Panc1 (cell line): ENCODE measurements around the gene TMA16.

GRCh38 chr4:158936207-158936657 is 98.8 kb downstream of the C4orf45 start:
- RRBS, 2 experiments: no CpG with 5 or more reads among the region's 6 CpGs

DNA sequence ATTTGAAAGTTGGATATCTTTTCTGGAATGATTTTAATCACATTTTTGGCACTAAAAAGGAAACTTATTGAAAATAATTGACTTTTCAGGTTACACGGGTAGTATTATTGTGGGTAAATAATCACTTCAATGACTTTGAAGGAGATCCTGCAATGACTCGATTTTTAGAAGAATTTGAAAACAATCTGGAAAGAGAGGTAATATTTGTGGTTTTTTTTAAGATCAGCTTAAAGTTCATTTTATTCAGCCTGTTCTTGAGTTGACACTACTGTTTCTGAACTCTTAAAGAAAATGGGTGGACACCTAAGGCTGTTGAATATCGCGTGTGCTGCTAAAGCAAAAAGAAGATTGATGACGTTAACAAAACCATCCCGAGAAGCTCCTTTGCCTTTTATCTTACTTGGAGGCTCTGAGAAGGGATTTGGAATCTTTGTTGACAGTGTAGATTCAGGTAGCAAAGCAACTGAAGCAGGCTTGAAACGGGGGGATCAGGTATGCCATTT is 228.5 kb downstream of the RAPGEF2 start:
- RRBS, 2 experiments: no CpG with 5 or more reads among the region's 7 CpGs

DNA sequence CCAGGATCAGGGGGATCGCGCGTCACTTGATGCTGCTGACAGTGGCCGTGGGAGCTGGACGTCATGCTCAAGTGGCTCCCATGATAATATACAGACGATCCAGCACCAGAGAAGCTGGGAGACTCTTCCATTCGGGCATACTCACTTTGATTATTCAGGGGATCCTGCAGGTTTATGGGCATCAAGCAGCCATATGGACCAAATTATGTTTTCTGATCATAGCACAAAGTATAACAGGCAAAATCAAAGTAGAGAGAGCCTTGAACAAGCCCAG is 250.6 kb downstream of the RAPGEF2 start:
- RRBS, 2 experiments: no CpG with 5 or more reads among the region's 7 CpGs

DNA sequence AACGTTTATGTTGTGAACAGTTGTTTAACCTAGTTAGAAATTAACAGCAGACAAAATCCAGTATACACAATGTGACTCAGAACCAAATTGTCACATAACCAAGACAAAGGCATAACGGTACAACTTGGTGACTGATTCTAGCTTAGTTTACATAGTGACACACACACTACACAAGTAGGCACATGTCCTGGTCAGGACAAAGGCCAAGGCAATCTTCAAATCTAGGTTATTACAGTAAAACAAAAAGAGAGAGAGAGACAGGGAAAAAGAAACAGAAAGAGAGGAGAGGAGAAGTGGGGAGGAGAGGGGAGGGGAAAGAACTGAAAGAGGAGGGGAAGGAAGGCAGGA is 482.6 kb downstream of the NAF1 start:
- RRBS, 2 experiments: no CpG with 5 or more reads among the region's 2 CpGs

- RRBS, 2 experiments: no CpG with 5 or more reads among the region's 3 CpGs
Measured at GRCh38 chr4:163164502-163164978, 2.1 kb downstream of the NAF1 start.

GRCh38 chr4:163185939-163186396 is 19.3 kb upstream of the NAF1 start:
- RRBS, 2 experiments: no CpG with 5 or more reads among the region's 3 CpGs

DNA sequence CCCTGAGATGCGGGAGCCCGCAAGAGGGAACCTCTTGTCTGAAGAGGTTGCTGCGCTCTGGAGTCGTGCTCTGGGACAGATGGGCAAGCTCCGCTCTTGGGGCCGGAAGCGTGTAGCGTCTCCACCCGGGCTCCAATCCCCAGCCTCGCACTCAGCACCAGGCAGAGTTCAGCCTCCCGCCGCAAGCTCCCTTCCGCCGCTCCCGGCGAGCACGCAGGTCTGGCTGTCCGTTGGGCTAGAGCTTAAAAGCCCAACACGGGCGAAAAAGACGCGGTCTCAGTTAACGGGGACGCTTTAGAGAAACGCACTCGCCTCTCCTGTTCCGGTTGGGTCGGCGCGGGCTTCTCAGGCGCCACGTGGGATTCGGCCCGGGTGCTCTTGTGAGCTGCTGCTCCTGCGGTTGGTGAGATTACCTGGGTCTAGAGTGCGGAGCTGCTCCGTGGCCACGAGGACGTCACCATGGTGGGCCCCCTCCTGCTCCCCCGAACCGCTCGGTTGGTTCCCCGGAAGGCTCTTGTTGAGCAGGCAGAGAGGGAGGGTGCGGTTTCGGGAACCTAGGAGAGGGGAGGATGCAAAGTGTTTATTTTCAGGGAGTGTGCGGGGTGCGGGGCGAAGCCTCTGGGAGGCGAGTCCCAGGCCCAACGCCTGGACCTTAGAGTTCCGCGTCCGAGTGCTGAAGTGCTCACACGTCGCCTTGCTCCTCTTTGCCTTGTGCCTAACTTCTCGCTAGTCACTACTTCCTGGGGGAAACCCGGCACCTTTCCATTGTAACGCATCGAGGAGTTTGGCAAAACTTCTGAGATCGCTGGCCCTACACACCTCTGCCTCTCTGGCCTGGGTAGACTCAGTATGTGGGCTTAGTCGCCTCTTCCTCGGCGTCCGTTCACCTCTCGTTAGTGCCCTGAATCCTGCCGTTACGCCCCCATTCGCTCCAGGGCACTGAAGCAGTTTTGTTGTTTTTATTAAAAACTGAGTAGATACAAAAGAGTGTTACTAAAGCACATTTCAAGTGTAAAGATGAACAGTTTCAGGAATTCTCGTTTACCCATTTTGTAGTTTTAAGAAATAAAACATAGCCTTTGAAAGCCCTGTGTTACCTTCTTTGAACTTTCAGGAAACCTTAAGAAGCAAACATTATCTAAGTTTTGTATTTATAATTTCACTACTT is at the start of gene TMA16:
Gene TMA16, plus strand, starts transcription at position 348 of the 1,168 bp plus-strand sequence.
- RRBS, 2 experiments: 1 to 4% methylated on average over 15 to 21 of the region's 69 CpGs

DNA sequence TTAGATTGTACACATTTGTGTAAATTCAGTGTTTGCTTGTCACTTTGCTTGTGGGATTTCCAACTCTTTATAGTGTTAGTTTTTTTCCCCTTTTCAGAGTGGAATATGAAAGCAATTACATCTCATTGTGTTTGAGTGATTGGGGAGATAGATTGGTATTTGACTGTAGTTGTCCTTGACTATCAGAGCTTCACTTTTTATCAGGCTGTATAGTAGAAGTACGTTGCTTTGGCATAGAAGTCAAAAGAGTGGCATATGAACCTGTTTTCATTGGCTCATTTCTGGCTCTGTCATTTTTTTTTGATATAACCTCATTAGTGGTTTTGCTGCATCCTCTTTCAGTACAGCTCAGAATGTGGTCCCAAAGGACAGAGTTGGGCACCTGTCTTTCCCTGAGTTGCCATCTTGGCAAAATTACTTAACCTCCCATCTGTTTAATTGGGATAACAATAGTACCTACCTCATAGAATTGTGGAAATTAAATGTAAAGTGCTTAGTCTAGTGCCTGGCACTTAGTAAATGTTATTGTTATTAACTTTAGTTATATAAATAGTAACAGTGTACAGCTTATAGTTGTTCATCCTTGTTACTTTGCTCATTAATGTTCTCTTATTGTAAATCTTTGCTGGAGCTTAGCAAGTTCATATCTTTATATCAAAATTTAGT is 1.5 kb downstream of the TMA16 start:
- RRBS, 2 experiments: no CpG with 5 or more reads among the region's 1 CpG

DNA sequence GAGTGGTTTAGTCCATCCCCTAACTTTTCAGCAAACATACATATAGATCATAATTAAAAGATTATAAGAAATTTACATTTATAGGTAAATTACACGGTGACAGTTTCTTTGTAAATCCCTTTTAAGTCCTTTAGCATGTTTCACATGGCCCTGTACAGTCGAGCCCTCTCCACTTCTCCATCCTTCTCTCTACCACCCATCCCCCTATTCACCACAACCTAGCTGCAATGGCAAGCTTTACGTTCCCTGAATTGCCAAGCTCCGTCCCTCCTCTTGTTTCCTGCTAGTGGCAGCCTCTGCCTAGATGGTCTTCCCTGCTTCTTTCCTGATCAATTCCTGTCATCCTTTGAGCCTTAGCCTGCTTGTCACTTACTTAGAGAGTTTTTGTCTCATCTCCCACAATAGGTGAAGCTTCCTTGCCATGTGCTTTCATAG is 116.2 kb downstream of the TMA16 start:
- RRBS, 2 experiments: no CpG with 5 or more reads among the region's 4 CpGs

DNA sequence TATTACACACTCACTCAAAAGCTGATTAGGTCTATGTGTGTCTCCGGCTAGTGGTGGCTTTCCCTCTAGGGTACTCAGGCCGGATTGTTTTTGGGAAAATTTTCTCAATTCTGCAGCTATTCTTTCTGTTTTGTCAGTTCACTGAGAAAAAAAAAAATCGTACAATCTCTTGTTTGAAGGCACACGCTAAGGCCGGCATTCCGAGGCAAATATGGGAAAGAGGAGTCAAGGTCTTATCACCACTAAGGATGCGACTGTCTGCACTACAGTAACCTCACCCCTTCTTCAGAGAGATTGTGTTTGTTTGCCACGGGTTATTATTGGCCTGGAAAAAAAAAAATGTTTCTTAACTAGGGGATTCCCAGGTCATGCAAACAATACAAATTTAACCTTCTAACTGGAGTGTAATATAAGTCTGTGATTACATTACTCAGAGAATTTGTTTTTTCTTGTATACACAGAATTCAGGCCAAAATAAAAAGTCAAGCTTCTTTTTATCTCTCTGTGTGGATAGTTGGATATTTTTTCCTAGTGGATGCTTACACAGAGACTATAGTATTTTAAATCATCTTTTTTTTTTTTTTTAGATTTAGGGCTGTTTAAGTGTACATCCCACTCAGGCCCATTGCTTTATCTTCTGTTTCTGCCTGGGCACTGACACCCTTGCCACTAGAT is 168.3 kb downstream of the TMA16 start:
- RRBS, 2 experiments: 45 to 73% methylated on average over 2 of the region's 8 CpGs

- RRBS, 2 experiments: no CpG with 5 or more reads among the region's 9 CpGs
Measured at GRCh38 chr4:165208817-165209384, 1.5 kb downstream of the KLHL2 start.

- RRBS, 2 experiments: no CpG with 5 or more reads among the region's 7 CpGs
Measured at GRCh38 chr4:165332009-165332875, 4.8 kb downstream of the MSMO1 start.

DNA sequence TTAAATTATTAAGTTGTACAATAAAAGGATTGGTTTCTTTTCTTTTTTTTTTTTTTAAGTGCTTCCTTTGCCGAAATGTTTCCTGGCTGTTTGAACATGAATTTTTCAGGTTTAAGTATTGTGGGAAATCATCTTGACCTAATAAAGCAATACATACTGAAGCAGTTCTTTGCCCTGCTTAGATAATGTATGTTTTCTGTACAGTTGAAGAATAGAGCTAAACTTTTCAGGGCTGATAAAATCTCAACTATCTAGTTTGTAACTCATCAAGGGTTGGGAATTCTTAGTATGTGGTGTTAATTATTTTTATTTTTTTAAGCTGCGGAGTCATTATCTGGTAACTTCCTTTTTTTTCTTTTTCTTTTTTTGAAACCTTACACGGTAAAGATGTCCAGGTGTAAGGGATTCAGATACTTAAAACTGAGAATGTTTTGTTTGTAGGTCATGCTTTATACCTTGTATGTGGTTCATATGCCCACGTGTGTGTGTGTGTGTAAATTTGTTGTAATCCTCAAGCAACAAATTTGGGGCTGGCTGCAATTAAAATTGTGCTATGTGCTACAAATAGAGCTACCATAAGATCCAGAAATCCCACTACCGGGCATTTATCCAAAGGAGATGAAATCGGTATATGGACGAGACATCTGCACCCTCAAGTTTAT is 15.8 kb downstream of the MSMO1 start:
- RRBS, 2 experiments: no CpG with 5 or more reads among the region's 7 CpGs

DNA sequence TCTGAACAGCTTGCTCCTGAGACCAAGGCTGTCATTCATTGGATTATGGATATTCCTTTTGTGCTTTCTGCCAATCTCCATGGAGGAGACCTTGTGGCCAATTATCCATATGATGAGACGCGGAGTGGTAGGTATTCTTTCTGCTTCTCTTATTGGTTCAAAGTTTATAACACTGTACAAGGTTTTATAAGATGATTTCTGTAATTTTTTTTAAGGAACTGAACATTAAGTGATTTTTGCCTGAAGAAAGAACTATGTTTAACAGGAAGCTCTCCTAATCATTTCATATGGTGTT is 103.4 kb downstream of the CPE start:
- RRBS, 2 experiments: no CpG with 5 or more reads among the region's 2 CpGs

GRCh38 chr4:165872141-165873011 is 661 bp upstream of the TLL1 start:
- RRBS, 2 experiments: no CpG with 5 or more reads among the region's 21 CpGs

DNA sequence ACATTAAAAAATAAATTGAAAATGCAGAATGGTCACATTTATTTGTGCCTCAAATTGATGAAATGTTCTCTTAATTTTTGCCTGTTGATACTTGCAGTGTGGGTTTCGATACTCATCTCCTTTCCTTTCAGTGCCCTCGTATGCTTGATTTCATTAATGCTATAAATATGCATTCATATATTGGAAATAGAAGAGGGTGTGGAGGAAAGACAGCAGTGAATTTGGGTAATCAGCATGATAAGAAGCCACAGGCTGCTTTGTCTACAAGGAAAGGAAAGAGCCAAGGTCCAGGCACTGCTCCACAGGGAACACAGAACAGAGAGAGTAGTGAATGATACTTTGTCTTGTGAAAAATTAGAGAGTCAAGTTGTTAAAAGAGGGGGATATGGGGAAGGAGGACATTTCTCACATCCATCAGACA is 999 bp upstream of the DDX60 start:
- RRBS, 2 experiments: no CpG with 5 or more reads among the region's 2 CpGs

GRCh38 chr4:168585438-168585967 is 88.7 kb downstream of the PALLD start:
- RRBS, 2 experiments: no CpG with 5 or more reads among the region's 6 CpGs

DNA sequence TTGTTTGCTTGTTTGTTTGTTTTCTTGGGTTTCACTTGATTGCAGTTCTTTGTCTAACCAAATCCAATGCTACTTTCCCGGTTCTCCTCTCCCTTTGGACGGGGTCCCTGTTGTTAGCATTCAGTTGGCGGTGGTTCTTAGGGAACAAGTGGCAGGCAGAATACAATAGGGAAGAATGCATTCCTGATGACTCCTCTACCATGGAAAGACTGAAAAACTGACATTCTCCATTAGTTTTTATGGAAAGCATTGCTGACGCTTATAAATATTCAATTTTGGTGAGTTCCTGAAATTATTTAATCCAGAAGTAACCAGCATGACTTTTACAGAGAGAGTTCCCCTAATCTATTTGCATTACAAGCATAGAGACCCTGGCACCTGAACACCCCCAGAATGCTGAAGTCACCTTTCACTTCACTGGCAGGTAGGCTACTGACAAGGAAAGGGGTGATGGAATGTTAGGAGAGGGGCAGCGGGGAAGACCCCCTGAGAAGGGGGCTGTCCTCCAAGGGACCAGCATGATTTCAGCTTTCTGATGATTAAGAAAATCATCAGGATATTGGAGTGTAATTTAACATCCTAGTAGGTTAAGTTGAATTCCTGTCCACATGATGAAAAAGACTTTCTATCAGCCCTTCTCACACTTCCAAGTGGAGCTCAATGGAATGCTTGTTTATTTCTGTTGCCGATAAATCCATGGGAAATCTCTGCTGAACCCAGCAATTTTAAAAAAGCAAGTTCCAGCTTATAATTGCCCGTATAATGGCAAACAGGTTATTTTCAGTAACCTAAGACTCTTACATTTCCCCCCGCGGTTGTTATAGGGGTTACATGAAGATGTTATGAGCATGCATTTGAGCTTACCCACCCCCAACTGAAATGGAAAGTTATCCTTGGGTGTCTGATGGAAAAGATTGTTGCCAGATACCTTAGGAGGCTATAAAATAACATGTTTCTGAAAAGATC is 135.9 kb downstream of the PALLD start:
- RRBS, 2 experiments: no CpG with 5 or more reads among the region's 9 CpGs

DNA sequence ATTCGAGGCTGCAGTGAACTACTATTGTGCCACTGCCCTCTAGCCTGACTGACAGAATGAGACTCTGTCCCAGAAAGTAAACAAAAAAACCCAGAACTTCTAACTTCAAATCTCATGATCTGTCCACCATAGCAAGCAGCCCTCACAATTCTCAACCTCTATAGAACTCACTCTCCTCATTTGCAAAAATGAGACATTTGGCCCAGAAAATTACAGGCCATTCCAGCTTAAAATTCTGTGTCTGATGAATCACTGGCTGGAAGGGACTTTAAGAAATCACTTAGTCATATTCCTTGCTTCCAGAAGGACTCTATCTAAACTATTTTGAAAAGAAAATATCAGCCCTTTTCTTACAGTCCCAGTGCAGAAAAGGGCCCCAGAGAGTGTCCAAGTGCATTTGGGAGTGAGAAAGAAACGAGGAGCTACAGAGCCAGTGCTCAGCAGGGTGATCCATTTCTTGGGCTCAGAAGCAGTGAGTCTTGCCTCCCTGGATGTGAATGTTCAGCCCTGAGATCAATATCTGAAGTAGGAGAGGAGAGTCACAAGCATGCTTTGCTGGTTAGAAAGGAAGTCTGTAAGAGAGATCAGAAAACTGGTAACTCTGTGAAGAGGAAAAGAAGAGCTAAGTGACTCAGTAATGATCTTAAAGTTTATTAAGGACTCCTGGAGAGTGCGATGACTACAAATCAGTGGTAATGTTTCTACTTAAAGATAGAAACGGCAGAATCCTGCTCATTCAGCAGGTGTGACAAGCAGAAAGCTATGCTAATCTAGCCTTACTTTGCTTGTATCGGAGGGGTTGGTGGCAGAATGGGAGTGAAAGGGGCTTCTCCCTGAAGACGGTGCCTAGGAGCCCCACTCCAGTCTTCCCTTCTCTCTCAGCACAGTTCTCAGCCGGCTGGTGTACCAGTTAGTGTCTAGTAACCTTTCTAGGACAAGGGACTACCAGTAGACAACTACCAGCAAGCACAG is 139.8 kb downstream of the PALLD start:
- RRBS, 2 experiments: 42% methylated on average over 1 of the region's 7 CpGs; no CpG with 5 or more reads in 1 of the 2 experiments